ENCODE data around the genes NEFH, UQCR10, CASTOR1 and MTFP1.

DNA sequence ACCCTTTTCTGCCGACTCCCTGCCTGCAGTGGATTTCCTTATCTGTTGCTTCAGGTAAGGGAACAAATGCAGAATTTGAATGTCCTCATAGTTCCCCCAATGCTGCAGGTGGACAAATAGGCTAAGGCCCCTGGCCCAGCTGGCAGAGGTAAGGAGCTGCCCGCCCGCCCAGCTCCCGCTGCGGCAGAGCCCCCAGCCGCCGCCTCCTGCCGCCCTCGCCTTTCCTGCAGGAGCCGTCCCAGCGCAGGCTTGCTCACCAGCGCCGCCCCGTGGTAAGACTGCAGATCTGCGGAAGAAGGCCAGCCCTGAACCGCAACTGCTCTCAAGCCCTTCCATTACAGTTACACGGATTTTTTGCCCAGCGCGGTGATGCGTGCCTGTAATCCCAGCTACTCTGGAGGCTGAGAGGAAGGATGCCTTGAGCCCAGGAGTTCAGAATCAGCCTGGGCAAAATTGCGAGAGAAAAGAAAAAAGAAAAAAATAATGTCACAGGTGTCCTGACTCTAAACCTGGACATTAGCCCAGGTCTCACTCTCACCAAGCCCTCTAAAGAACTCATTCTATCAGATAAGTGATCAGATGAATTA lies 51.2 kb upstream of the EMID1 start:
- PRO-cap, 2 experiments = no peak in any of the 2 experiments
- RAMPAGE, long total RNA, 4 experiments = no peak in any of the 4 experiments

DNA sequence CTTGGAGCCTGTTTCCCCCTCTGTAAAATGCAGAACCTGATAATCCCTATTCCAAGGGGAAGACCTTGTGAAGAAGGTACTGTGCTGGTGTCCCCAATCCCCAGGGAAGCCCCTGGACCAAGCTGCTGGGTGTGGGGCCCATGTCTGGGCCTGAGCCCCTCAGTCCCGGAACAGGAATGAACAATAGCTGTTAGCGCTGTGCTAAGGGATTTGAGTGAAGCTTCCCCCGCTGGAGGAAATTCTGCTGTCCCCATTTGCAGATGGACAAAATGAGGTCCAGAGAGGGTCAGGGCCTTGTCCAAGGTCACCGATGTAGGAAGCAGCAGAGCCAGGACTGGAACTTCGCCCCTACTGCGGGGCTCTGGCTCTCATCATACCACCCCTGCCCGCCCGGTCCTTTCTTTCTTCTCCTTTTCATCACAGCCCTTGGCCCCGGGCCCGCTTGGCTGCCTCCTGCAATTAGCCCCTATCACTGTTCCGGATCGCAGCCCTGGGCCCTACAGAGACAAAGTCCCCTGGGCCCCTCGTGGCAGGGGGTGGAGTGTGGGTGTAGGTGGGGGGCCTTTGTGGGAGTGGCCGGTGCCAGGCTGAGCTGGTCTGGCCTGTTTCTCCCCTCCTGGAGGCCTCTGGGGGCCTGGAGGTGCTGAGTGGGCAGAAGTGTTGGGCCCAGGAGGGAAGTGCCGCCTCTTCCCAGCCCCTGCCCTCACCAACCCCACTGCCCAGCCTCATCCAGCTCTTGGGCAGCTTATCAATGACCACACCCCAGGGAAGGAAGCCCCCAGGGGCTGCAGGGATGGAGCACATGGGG lies 3.2 kb downstream of the EMID1 start:
- PRO-cap, 2 experiments = no peak in any of the 2 experiments
- RAMPAGE, long total RNA, 4 experiments = no peak in any of the 4 experiments

DNA sequence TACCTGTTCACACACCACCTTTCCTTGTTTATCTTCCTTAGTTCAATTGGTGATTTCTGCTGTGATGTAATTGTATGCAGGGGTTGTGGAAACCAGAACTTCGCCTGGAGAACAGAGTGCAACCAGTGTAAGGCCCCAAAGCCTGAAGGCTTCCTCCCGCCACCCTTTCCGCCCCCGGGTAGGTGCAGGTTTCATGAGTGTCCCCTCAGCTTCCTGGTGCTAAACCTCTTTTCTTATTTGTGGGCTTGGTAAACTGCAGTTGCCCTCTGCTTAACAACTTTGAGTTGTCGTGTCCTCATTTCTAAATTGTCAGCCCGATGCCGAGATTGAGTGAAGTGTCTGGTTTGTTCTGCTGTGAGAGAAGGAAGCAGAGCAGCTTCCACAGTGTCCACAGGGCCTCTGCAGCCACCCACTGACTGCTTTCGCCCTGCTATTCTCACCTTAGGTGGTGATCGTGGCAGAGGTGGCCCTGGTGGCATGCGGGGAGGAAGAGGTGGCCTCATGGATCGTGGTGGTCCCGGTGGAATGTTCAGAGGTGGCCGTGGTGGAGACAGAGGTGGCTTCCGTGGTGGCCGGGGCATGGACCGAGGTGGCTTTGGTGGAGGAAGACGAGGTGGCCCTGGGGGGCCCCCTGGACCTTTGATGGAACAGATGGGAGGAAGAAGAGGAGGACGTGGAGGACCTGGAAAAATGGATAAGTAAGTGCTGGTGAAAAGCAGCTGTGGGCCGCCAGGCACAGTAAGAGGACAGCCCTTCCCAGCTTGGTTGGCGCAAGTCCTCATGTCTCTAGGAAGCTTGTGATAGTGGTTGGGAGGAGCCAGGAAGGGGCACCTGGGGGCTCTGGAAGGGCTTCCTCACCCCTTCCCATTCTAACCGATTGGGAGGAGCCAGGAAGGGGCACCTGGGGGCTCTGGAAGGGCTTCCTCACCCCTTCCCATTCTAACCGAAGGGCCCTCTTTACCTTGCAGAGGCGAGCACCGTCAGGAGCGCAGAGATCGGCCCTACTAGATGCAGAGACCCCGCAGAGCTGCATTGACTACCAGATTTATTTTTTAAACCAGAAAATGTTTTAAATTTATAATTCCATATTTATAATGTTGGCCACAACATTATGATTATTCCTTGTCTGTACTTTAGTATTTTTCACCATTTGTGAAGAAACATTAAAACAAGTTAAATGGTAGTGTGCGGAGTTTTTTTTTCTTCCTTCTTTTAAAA lies 6.9 kb upstream of the GAS2L1 start:
- PRO-cap, 2 experiments = no peak in any of the 2 experiments
- RAMPAGE, long total RNA, 4 experiments = start-site peak on the plus strand in 1 of 4 experiments, centred at position 125 of the sequence, 182 reads per replicate

- PRO-cap, 2 experiments = no peak in any of the 2 experiments
- RAMPAGE, long total RNA, 4 experiments = no peak in any of the 4 experiments
Measured at GRCh38 chr22:29300420-29300815, 6.0 kb upstream of the GAS2L1 start.

- PRO-cap, 2 experiments = no peak in any of the 2 experiments
- RAMPAGE, long total RNA, 4 experiments = no peak in any of the 4 experiments
Measured at GRCh38 chr22:29337030-29337653, 21.6 kb upstream of the RASL10A start.

- PRO-cap, 2 experiments = no peak in any of the 2 experiments
- RAMPAGE, long total RNA, 4 experiments = no peak in any of the 4 experiments
Measured at GRCh38 chr22:29479801-29480465, at the start of gene NEFH. TSS of gene NEFH (plus strand) at chr22:29480218.

DNA sequence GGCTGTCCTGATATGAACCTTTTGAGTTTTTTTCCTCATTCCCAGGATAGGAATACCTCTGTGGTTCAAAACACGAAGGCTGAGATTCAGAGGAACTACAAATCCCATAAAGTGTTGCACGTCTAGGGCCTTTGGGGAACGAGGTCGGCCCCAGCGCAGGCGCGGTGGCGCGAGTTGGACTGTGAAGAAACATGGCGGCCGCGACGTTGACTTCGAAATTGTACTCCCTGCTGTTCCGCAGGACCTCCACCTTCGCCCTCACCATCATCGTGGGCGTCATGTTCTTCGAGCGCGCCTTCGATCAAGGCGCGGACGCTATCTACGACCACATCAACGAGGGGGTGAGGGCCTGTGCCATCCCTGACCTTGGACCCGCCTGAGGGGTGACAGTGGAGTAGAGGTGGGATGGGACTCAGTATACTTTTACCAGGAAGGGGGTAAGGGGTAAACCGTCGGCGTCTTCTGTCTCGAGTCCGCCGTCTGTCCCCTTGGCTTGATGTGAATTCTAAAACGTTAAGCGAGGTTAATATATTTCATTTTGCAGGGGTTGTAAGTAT lies at the start of gene UQCR10:
TSS of gene UQCR10 (plus strand) at position 162 of the 557 bp plus-strand sequence.
- PRO-cap, 2 experiments = peak in 2 of 2 experiments; most common plus-strand start position 162 of the sequence (in 1)
- RAMPAGE, long total RNA, 4 experiments = start-site peak on the plus strand in 4 of 4 experiments, centred at positions 172 to 181 of the sequence, 295 to 5,582 reads per replicate

DNA sequence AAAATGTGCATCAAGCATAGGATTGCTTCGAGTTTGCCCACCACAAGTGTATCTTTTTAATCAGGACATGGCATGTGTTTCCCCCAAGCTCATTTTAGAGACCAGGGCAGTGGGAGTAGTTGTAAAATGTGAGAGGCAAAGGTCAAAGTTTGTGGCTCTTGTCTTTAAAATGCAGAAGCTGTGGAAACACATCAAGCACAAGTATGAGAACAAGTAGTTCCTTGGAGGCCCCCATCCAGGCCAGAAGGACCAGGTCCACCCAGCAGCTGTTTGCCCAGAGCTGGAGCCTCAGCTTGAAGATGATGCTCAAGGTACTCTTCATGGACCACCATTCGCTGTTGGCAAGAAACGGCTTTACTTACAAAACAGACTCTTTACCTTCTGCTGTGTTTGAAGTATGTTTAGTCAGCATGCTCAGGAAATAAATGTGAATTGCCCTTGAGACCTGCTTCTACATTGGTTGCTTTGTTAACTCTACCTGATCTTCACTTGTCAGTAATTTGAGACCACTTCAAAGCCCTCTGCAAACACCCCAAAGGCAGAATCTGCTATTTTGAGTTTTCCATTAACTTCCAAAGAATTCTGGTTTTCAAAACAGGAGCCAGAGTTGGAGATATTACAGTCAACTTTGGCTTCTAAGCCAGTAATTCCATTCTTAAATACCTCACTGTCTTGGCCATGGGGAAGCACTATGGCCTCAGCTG lies 2.5 kb downstream of the UQCR10 start:
- PRO-cap, 2 experiments = no peak in any of the 2 experiments
- RAMPAGE, long total RNA, 4 experiments = no peak in any of the 4 experiments

- PRO-cap, 2 experiments = no peak in any of the 2 experiments
- RAMPAGE, long total RNA, 4 experiments = no peak in any of the 4 experiments
Measured at GRCh38 chr22:29800952-29801637, 33.9 kb downstream of the UQCR10 start.

- PRO-cap, 2 experiments = no peak in any of the 2 experiments
- RAMPAGE, long total RNA, 4 experiments = no peak in any of the 4 experiments
Measured at GRCh38 chr22:29830435-29831048, 7.5 kb downstream of the ASCC2 start.

DNA sequence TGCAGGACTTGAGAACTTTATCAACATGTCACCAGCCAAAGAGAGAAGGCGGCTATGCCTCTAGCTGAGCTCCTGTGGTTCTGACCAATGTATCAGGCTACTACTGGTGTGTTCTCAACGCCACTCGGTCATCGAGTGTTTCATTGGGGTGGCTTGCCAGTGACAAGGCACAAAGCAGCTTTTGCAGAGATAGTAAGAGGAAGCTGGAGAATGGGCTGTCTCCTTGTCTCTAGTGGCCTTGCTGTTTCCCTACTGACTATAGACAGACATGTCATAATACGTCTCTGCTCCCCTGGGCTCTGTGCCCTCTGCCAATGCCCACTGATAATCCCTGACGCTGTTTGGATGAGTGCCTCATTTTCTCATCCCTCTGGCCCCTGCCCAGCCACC lies 17.7 kb upstream of the ASCC2 start:
- PRO-cap, 2 experiments = no peak in any of the 2 experiments
- RAMPAGE, long total RNA, 4 experiments = no peak in any of the 4 experiments

DNA sequence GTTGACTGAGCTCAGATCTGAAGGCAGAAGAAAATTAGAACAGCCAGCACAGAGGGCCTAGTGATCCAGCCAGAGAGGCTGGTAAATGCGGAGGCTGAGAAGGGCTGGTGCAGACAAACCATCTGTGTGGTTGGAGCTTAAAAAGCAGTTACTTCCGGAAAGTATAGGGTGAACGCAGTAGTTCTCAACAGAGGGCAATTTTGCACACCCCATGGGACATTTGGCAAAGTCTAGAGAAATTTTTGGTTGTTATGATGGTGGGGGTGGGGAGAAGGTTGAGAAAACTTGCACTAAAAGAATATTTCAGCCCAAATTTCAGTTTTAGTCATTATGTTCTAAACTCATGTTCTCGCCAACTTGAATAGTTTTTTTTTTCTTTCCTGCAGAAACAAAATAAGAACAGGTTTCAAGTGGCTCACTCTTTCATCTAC lies 1.5 kb upstream of the HORMAD2 start:
- PRO-cap, 2 experiments = no peak in any of the 2 experiments
- RAMPAGE, long total RNA, 4 experiments = no peak in any of the 4 experiments

DNA sequence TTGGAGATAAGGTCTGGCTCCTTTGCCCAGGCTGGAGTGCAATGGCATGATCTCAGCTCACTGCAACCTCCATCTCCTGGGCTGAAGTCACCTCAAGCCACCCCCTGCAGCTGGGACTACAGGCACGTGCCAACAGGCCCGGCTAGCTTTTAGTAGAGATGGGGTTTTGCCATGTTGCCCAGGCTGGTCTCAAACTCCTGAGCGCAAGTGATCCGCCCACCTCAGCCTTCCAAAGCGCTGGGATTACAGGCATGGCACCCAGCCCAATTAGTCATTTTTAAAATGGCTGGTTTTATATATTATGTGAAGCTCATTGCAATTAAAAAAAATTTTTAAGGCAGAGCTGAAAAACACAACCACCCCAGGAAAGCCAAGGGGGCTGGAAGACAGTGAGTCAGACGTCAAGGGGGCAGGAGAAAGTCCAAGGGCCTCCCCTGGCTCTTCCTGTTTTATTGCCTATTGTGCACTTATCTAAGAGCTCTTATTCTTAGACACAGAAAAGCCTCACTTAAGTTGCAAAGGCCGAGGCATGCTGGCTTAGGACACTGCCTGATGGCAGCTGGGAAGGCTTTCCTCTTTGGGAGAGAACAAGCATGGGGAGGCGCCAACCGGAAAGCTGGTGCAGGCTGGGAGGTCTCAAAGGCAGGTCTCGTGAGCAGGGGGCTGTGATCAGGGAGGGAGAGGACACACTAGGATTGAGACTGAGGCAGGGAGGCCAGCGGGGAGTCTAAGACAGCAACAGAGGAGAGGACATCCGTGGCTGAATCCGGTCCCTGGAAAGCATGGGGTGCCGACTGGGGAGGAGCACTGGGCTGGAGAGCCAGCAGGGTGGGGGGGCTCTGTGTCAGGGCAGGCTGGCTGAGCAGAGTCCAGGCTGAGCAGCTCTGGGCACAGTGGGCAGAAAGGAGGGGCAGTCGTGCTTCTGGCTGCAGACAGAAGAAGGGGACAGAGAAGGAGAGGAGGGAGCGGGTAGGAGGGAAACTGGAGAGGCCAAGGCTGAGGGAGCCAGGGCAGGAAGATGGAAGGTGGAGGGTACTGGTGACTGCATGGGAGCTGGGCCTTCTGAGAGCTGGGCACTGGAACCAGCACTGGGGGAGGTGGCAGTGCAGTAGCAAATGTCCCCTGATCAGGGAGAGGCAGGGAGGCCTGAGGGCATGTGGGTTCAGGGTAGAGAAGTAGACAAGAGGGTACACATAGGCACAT lies 11.2 kb upstream of the OSM start:
- PRO-cap, 2 experiments = no peak in any of the 2 experiments
- RAMPAGE, long total RNA, 4 experiments = no peak in any of the 4 experiments

DNA sequence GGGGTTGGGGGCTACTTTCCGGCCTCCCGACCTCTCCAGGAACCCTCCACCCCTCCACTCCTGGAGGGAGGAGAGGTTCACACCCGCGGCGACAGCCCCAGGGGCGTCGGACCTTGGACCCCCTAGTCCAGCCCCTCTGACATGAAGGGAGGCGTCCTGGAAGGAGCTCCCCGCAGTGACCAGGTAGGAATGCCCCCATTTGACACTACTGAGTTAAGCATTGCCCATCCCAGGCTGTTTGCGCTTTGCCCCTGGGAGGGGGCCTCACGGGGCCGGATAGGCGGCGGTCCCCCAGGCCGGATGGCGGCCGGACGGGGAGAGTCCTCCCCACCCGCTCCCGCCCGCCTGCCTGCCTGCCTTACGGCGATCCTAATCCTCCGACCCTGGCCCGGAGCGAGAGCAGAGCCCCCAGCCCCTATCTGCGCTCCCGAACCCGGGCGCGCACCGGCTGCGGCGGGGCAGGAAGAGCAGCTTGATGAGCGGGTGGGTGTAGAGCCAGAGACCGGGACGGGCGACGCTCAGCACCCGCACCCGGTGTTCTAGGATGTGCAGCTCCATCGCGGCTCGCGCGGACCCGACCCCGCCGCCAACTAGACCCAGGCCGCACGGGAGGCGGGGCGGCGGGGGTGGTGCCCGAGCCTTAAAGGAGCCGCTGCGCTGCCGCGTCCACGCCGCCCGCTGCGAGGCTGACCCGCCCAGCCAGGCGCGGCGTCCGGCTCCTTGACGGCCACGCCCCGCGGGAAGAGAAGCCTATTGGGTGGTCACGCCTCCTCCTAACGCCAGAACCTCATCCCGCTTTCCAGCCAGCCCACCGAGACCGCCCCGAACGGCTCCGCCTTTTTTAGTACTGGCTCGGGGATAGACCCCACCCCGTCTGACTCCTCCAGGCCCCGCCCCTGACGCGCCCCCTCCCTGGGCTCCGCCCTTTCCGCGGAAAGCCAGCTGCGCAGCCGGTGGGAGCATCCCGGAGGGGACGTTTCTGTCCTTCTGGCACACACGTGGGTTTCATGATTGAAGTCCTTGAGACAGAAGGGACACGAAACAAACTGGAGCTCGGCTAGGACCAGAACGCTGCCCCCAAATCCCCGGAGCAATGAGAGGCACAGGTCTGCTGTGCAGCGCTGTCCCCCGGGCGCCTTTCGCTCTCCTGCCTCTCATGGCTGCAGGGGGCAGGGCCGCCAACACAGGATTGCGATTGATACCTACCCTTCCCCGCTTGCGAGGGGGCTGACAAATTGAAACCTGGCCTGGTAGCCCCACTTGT lies at the start of gene CASTOR1:
TSS of gene CASTOR1 (minus strand) at position 566 of the 1,264 bp plus-strand sequence.
- PRO-cap, 2 experiments = peak in 2 of 2 experiments; most common plus-strand start position 945 of the sequence (in 2); most common minus-strand start position 592 of the sequence (in 2)
- RAMPAGE, long total RNA, 4 experiments = start-site peak on the minus strand in 3 of 4 experiments, centred at positions 568 to 602 of the sequence, 40 to 73 reads per replicate

DNA sequence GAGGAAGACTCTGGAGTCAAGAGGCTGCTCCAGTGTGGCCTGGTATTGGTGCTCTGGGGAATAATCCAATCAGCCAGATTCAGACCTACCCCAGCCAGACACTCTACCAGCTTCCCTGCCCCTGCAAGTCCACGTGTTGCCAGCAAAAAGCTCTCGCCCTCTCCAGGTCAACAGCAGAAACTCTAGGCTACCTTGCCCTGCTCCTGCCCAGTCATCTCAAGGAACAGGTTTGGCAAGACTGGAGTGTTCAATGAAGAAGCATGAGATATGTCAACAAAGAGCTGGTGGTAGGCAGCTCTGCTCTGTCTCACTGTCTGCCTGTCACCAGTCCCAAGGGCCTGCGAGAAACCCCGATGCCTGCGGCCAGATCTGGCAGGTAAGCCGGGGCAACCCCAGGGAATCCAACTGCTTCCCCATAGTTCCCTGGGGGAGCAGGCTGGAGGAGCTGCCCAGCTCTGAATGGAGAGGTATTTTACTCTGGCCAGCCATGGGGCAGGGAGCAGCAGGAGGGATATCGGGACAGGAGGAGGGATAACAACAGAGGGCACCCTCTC lies 9.1 kb upstream of the CASTOR1 start:
- PRO-cap, 2 experiments = no peak in any of the 2 experiments
- RAMPAGE, long total RNA, 4 experiments = no peak in any of the 4 experiments

DNA sequence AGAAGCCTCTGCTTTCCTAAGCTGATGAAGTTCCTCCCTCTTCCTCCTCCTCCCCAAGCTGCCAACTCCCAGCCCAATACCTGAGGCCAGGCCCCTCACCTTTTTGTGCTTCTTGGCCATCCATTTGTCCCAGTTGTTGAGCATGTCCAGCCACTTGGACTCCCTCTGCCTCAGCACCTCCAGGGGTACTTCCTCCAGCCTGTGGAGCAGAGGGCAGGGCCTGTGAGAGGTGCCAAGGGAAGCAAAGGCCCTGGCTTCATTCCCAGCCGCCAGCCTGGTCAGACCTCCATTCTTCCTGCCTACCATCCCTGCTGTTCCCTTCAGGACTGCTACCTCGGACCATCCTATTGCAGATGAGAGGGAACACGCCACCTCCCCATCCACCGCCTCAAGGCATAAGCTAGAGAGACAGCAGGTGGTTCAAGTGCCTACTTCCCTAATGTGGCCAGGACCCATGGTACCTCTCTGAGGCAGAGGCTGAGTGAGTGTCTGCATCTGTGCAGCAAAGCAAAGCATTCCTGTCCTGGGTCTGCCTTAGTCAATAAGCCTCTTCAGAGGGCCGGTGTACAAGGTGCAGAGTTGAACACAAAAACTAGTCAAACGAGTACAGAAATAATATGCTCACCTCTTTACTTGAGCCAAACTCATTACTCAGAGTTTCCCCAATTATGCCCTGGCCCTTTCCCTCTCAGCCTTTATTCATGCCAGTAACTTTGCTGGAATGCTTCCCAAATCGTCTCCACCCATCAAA lies 15.3 kb upstream of the CASTOR1 start:
- PRO-cap, 2 experiments = no peak in any of the 2 experiments
- RAMPAGE, long total RNA, 4 experiments = no peak in any of the 4 experiments

DNA sequence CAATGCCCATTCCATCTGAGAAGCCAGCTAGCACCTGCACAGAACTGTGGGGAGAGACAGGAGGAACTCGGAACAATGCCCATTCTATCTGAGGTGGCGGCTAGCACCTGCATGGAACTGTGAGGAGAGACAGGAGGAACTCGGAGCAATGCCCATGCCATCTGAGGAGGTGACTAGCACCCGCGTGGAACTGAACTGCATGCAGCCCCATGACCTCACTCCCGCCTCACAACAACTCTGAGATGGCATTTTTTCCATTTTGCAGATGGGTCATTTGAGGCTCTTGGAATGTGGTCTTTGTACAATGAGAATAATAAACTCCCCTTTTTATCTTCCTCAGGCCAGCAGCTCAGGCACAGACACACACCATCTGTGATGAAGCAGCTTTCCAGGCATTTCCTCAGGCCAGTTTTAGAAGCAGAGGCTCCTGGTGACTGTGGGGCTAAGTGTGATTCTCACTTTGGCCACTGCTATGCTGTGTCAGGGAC lies 4.3 kb downstream of the SF3A1 start:
- PRO-cap, 2 experiments = no peak in any of the 2 experiments
- RAMPAGE, long total RNA, 4 experiments = no peak in any of the 4 experiments

DNA sequence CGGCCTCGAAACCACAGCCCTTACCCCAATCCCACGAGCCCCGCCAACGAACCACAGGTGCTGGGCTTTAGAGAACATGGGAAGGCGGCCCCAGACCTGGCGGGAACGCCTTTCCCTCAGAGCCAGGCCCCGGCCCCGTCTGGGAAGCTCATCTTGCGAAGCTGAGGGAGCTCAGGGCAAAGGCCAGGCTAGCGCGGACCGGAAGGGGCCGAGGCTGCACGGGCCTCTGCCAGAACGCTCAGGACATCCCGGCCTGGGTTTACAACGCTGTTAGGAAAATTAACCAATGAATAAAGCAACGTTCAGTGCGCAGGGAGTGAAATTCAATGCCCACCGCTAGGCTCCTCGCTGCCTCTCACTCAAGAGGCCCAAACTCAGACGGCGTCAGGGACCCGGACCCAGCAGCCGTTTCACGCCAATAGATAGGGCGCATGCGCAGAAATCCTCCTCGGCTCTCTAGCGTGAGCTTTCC lies 2.0 kb upstream of the MTFP1 start:
- PRO-cap, 2 experiments = peak in 2 of 2 experiments; most common plus-strand start position 179 of the sequence (in 1); most common minus-strand start position 414 of the sequence (in 2)
- RAMPAGE, long total RNA, 4 experiments = start-site peak on the minus strand in 3 of 4 experiments, centred at positions 57 to 414 of the sequence, 6 to 17 reads per replicate

DNA sequence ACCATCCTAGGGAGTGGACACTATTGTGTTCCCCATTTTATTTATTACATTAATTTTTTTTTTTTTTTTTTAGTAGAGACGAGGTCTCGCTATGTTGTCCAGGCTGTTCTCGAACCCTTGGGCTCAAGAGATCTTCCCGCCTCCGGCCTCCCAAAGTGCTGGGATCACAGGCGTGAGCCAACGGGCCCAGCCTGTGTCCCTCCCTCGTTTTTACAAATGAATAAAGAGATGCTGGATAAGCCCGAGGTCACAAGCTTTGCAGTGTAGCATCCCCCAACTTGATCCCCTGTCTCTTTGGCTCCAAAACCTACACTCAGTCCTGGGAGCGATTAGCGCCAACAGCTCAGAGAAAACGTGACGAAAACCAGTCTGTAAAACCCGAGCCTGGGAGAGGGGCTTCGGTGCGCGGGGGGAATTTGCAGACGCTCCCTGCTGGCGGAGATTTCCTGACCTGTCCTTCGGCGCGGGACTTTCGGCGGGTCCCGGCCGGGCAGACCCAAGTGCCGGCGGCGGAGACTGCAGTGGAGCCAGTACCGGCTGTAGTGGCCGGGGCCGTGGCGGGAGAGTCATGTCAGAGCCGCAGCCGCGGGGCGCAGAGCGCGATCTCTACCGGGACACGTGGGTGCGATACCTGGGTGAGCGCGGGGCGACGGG lies at the start of gene MTFP1:
TSS of gene MTFP1 (plus strand) at position 457 of the 654 bp plus-strand sequence.
- PRO-cap, 2 experiments = peak in 2 of 2 experiments; most common plus-strand start position 499 of the sequence (in 2)
- RAMPAGE, long total RNA, 4 experiments = start-site peak on the plus strand in 4 of 4 experiments, centred at positions 455 to 472 of the sequence, 16 to 115 reads per replicate

GRCh38 chr22:30578642-30579520 lies 4.4 kb upstream of the GAL3ST1 start:
- PRO-cap, 2 experiments = no peak in any of the 2 experiments
- RAMPAGE, long total RNA, 4 experiments = no peak in any of the 4 experiments

All from upper lobe of left lung (tissue), 5 donors.